ENCODE measurements around a stretch of chr2.

GRCh38 chr2:230205049-230205574 is 14.7 kb downstream of the SP110 start:
- RRBS, 2 experiments, result no CpG with 5 or more reads among the region's 1 CpG

DNA sequence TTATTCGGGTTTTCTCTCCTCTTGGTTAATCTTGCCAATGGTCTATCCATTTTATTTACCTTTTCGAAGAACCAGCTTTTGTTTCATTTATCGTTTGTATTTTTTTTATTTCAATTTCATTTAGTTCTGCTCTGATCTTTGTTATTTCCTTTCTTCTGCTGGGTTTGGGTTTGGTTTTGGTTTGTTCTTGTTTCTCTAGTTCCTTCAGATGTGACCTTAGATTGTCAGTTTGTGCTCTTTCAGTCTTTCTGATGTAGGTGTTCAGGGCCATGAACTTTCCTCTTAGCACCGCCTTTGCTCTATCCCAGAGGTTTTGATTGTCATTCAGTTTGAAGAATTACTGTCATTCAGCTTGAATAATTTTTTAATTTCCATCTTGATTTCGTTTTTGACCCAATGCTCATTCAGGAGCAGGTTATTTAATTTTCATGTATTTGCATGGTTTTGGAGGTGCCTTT is 36.8 kb downstream of the SP140 start:
- RRBS, 2 experiments, result no CpG with 5 or more reads among the region's 5 CpGs

DNA sequence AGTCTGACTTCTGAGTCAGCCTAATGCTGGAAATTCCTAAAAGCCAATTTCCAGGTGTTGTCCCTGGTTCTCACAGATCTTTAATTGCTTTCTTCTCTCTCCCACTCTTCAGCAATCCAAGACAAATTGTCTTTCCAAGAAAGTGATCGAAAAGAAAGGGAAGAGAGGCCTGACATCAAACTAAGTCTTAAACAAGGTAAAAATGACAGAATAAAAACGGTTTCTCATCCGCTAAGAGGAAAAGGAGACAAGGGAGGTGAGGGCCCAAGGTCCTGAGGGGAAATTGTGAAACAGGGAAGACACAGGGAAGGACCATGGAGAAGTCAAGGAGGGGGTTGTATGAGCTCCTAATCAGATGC is 34.5 kb downstream of the SP140L start:
- RRBS, 2 experiments, result no CpG with 5 or more reads among the region's 3 CpGs

- RRBS, 2 experiments, result no CpG with 5 or more reads among the region's 4 CpGs
These were observed 47.9 kb downstream of the SP100 start for GRCh38 chr2:230463895-230464346.

GRCh38 chr2:230466984-230467416 is 51.0 kb downstream of the SP100 start:
- RRBS, 2 experiments, result no CpG with 5 or more reads among the region's 6 CpGs

- RRBS, 2 experiments, result no CpG with 5 or more reads among the region's 5 CpGs
These were observed 96.9 kb downstream of the SP100 start for GRCh38 chr2:230512697-230513526.

DNA sequence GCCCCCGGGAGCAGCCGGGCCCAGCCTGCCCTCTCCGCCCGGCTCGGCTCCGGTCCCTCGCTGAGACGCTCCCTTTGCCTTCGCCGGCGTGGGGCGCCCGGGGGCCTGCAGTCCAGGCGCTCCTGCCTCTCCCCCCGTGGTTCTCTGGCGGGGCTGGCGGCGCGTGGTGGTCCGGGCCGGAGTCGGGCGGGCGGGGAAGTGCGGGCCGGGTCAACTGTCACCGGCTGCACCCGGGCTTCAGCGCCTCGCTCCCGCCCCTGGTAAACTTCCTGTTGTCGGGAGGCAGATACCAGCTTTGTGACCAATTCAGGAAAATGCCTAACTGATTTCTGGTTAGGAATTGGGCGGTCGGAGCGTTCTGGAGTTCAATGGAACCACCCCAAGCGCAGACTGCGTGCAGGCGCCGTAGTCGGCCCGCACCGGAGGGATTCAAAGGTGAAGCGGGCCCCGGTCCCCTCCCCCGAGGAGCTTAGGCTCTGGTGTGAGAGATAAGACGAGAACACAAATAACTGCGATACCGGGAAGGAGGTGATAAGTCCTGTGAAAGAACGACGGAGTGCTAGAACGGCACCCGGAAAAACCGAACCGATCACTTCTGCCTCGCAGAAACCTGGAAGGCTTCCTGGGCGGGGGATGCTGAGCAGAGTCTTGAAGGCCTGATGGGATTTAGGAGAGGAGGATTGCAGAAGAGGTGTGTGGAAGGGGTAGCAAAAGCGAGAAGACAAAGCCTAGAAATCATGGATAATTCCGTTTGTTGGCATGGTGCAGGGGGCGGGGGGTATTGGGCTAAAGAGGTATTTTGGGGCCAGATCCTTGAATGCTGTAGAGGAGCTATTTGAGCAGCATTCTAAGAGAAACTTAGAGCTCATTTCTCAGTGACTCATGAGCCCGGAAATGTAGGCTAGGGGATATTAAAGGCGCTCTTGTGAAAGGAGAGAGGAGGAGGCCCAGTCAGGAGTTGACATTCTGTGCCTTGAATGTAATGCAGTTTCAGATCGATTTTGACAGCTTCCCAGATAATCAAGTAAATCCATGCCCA is 1.0 kb downstream of the CAB39 start:
- RRBS, 2 experiments, result 1 to 2% methylated on average over 10 to 12 of the region's 62 CpGs

DNA sequence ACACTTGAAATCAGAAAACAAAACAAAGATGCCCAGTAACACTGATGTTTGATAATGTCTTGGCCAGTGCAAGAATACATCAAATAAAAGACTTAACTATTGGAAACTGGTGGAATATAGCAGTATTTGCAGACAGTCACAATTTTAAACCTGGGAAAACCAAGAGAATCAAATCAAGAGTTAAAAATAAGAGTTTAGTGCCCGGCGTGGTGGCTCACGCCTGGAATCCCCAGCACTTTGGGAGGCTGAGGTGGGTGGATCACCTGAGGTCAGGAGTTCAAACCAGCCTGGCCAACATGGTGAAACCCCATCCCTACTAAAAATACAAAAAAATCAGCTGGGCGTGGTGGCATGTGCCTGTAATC is 16.6 kb downstream of the CAB39 start:
- RRBS, 2 experiments, result no CpG with 5 or more reads among the region's 4 CpGs

DNA sequence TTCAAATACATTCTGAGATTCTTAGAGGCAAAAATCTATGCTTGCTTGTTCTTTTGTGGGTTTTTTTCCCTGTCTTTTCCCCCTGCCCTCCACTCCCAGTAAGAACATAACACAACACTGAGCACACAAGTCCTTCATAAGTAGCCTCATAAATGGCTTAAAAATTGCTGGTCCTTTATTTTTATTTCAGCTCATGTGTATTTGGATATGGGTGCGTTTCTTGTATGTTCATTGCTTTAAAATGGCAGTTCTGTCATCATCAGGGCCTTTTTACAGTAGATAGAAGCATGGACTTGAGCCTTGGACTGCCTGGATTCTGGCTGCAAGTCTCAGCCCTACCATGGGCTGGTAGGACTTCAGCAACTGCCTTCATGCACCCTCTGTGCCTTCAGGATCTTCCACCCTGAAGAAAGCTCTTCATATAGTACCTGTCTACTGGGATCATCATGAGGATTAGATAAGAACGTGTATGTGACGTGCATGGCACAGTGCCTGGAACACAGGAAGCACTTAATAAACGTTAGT is 53.4 kb upstream of the ITM2C start:
- RRBS, 2 experiments, result no CpG with 5 or more reads among the region's 4 CpGs

GRCh38 chr2:230820253-230820870 is 44.4 kb upstream of the ITM2C start:
- RRBS, 2 experiments, result no CpG with 5 or more reads among the region's 5 CpGs

- RRBS, 2 experiments, result no CpG with 5 or more reads among the region's 9 CpGs
These were observed 3.2 kb upstream of the ITM2C start for GRCh38 chr2:230861612-230861961.

DNA sequence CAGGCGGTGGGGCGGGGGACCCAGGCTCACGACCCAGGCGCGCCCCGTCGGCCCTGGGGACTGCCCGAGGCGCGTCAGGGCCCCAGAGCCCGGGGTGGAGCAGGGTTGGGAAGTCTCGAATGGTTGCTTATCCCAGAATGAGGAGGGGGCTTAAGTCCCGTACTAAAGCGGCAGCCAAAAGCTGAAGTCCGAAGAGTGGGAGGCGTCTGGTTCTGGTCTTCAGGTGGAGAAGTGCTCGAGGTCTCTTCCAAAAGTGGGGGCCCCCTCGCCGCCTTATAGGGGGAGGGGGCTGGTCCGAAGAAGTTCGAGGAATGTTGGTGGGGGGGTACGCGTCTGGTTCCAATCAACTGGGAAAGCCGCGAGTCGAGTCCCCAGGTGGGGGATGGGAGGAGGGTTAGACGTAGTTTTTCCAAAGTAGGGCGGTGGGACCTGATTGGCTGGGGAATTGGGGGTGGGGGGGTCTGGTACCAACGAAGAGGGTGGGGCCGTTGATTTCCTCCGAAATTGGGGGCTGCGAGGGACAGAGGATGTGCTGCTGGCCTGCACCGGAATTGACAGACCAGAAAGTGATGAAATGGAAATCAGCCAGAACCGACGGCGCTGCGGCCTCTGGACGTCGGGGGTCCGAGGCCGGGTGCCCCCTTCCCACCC is 547 bp downstream of the ITM2C start:
- RRBS, 2 experiments, result 3% methylated on average over 7 to 8 of the region's 41 CpGs

DNA sequence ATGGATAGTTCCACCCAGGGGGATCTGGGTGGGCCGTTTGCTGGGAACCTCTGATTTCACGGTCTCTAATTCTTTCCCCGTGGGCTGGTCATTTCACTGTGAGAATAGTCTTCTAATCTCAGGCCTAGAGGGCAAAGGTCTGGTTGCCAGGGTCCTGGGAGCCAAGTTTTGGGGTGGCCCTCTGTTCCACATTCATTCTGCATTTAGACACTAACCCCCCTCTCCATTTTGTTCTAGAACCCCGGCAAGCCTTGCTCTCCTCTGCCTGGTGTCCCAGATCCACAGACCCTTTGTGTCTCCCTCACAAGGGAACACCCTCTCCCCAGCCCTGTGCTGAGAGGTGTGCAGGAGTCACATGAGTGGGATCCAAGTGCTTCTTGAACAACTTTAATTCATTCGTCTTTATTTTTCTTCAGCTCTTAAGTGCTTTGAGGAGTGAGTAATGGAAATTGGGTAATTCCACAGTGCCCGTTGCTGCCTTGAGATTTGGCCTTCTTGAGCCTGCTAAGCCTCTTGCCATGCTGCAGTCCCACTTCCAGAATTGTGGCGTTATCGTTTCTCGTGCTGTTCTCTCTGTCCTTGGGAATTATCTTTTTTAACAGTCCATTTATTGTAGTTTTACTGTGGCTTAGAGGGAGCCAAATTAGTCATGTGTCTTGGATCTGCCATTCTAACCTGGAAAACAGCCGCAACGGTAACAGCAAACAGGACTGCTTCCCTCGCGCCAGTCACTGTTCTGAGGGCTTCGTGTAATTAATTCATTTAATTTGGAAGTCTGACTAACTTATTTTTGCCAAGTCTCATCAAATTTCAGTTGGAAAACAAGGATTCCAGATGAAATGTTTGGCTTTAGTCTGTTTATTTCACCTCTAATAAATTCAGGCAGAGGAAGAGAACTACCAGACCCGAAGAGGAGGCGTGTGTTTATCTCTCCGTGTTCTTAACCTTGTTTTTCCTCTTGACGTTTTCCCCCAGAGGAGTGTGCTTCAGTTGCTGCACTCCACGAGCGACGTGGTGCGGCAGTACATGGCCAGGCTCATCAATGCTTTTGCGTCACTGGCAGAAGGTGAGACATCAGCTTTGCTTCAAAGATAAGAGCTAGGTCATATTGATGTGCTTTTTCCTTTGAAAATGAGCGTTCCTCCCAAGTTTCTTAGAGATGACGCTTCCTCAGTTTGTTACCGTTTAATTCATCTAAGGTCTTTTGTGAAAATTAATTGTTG is 72.0 kb downstream of the ARMC9 start:
- RRBS, 2 experiments, result no CpG with 5 or more reads among the region's 26 CpGs

DNA sequence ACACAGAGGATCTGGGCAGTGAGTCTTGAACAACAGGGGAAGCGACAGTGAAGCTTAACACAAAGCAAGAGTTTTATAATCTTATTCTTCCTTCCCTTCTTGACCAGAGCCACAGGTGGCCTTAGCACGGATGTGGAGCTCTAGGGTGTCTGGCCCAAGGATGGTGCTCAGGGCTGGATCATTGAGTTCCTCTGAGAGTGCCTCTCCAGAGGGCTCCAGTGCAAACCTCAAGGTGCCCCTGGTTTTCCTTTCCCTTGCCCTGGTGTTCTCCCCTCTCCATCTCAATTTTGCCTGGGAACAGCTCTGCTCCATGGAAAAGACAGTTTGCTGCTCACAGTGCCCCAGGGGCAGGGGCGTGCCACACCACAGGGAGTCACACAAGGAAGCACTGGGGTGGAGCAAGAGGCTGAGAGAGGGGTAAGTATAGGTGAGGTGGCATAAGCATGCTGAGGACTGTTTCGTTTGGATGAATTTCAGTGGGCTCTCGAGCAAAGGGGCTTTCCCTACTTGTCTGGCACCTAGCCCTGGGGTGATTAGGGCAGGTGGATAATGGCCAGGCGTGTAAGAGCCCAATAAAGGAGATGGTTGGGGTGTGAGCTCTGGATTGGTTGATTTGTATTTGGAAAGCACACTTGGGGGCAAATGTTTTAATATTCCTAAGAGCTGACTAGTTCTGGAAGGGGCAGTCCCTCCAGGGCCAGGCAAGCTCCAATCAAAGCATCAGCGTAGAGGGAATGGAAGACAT is 88.5 kb upstream of the B3GNT7 start:
- RRBS, 2 experiments, result no CpG with 5 or more reads among the region's 7 CpGs

DNA sequence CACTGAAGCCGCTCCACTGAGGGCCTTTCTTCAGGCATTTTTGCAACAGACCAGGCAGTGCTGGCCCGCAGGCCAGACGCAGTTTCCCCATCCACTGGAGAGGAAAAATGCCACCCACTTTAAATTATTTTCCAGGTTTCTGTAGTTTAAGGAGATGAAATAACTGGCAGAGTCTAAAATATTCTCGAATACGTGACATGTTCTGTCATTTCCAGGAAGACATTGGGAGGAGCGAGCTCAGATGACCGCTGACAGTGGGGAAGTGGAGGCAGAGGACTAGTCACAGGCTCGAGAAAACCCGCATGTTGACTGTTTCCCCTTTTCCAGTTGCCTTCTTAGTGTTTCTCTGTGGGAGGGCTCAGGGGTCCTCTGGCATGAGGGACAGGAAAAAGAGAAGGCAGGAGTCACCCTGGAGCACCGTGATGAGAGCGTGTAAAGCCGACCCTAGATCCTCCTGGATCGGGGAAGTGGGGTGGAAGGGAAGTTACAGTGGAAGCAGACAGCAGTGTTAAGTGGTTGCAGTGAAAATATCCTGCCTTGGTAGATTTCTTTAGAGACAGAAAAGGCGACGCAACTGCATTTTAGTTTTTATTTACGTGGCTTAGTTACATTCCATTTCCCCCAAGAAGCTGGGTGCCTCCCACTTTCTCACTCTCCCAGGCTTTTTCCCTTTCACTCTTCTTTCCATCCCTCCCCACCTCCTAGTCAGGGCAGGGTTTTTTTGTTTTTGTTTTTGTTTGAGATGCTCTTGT is 53.1 kb upstream of the B3GNT7 start:
- RRBS, 2 experiments, result no CpG with 5 or more reads among the region's 16 CpGs

GRCh38 chr2:231514448-231515224 is 15.6 kb downstream of the NMUR1 start:
- RRBS, 2 experiments, result no CpG with 5 or more reads among the region's 66 CpGs

GRCh38 chr2:231601055-231601268 is 8.3 kb downstream of the TEX44 start:
- RRBS, 2 experiments, result no CpG with 5 or more reads among the region's 8 CpGs

GRCh38 chr2:231644297-231644885 is 51.7 kb downstream of the TEX44 start:
- RRBS, 2 experiments, result 64 to 78% methylated on average over 1 of the region's 10 CpGs

GRCh38 chr2:231781364-231781973 is 387 bp upstream of the PDE6D start:
- RRBS, 2 experiments, result no CpG with 5 or more reads among the region's 31 CpGs

- RRBS, 2 experiments, result no CpG with 5 or more reads among the region's 3 CpGs
These were observed 1.3 kb upstream of the PDE6D start for GRCh38 chr2:231782322-231782934.

Data from bronchial epithelial cell (primary cell).